Cardiac ventricle fibroblast (primary cell): ENCODE measurements around the gene MARCHF1.

DNA sequence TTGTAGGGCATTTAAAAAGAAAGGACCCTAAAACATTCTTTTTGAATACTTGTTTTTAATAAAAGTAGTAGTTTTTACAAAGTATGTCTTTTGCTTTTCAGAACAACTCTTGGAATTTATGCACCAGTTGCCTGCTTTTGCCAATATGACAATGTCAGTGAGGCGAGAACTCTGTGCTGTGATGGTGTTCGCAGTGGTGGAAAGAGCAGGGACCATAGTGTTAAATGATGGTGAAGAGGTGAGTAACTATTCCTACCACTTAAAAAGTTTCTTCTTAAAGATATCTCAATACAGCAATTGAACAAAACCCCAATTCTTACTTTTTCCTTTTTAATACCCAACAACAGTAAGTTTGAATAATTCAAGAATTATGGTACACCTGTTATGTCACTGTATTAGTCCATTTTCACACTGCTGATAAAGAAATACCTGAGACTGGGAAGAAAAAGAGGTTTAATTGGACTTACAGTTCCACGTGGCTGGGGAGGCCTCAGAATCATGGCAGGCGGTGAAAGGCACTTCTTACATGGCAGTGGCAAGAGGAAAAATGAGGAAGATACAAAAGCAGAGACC, 219.5 kb downstream of the RAPGEF2 start:
- RAMPAGE, long total RNA = no peak

DNA sequence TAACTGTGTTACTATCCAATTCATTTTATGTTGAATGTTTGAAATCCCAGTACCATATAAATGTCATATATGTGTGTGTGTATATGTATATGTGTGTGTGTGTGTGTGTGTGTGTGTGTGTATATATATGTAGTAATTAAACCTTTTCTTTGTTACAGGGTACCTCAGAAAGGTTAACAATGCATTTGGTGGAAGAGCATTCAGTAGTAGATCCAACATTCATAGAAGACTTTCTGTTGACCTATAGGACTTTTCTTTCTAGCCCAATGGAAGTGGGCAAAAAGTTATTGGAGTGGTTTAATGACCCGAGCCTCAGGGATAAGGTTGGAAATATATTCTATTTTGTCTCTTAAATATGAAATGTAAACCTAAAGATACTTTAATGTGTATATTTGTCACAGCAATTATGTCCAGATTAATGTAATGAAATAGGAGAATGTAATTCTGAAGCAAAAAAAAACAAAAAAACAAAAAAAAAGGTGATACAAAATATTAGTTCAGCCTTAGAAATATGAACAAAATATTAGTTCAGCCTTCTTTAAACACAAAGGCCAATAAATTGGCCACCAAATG, 227.4 kb downstream of the RAPGEF2 start:
- RAMPAGE, long total RNA = no peak

- RAMPAGE, long total RNA = no peak
These were observed 1.3 kb downstream of the NAF1 start for GRCh38 chr4:163165273-163165906.

GRCh38 chr4:163330730-163331738, 1.4 kb downstream of the NPY1R start:
- RAMPAGE, long total RNA = no peak

DNA sequence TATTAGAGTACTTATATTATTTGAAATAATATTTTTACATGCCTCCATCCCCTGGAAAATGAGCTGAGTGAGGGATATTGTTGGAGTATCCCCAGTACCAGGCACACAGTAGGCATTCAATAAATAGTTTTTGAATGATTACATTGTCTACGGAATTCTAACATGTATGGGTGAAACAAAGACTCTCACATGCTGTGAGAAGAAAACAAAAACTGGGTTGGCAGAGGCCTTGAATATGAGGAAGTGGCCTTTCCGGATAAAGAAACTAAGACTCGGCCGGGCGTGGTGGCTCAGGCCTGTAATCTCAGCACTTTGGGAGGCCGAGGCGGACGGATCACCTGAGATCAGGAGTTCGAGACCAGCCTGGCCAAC, 910 bp upstream of the TMA16 start:
- RAMPAGE, long total RNA = no peak

- RAMPAGE, long total RNA = no peak
These were observed 112.3 kb downstream of the TMA16 start for GRCh38 chr4:163606726-163607169.

- RAMPAGE, long total RNA = no peak
These were observed at the start of gene MARCHF1 for GRCh38 chr4:164383838-164384249. MARCHF1 (minus strand) TSS chr4:164384019.

DNA sequence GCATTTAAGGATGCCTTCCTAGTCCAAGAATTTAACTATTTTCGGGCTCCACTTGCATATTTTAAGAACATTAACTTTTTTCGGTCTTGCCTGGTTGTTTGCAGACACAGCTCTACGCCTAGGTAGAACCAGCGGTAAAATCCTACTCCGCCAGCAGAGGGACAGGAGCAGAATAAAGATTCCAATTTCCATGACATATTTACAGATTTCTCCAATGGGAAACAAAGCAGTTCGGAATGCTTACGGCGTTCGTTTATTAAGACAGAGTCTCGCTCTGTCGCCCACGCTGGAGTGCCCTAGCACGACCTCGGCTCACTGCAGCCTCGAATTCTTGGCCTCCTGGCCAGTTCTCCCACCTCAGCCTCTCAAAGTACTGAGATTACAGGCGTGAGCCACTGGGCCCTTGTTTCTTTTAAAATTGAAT, 432 bp upstream of the TMEM192 start:
- RAMPAGE, long total RNA = no peak

DNA sequence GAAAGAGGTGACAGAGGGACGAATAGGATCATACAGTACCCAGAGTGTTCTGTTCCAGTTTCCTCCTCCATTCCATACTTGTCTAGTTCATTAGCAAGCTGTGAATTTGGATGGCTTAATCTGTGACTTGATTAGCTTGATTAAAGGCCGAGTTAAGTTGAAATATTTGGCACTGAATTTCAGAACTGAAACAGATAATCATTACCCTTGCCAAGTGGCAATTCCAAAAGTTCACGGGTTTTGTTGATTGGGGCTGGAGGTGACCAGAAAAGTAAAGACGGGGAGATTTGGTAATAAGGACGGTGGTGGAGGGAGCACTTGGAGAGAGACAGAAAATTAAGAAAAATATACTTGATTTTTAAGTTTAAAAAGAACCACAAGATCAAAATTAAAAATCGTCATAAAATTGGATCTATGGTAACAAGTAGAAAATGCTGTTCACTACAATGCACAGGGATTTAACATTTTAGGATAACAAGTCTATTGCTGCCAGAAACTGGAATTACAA, 21.9 kb upstream of the KLHL2 start:
- RAMPAGE, long total RNA = no peak

DNA sequence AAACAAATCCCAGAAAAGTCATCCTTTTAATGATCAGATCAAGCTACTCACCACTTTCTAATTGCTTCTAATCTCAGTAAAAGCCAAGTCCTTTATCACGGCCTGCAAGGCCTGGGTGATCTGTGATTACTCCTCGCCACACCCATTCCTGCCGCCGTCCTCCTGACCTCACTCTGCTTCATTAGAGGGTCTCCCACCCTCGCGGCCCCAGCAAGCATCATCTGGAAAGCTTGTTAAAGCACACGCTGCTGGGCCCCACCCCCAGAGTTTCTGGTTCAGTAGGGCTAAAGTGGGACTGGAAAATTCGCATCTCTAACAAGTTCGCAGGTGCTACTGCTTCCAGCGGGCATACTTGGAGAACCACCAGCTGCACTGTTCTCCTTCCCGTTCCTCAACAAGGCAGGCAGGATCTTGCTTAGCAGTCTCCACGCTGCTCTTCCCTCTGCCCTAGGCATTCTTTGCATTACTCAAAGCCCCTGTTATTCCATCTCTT, 949 bp upstream of the KLHL2 start:
- RAMPAGE, long total RNA = no peak

DNA sequence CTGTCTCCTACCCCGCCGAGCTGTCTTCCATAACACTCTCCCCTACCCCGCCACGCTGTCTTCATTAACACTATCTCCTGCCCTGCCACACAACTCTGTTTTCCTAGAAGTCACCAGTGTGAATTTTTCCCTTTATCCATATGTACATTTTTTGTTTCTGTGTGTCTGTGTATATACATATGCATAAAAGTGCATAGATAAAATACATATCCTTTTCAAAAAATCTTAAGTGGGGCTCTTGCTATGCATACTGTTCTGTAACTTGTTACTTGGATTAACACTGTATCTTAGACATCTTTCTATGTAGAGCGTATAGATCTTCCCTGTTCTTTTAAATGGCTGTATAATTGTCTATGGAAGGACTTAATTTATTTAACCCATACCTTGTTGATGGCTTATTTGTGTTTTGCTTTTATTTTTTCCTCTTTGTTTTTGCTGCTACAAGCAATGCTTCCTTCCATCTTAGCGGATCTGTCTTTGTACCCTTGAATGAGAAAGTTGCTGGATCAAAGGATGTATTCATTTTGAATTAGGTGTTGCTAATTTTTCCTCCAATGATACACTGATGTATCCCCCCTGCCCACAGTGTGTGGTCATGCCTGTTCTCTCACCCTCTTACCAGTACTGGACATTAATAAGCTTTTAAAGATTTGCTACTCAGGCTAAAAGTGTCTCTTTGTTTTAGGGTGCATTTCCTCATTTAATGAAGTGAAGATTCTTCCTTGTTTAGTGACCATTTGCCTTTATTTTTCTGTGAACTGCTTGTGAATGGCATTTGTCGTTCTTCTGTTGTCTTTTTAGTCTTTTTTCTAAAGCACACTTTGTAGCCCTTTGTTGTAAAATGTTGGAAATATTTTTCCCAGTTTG, 4.8 kb downstream of the MSMO1 start:
- RAMPAGE, long total RNA = no peak

DNA sequence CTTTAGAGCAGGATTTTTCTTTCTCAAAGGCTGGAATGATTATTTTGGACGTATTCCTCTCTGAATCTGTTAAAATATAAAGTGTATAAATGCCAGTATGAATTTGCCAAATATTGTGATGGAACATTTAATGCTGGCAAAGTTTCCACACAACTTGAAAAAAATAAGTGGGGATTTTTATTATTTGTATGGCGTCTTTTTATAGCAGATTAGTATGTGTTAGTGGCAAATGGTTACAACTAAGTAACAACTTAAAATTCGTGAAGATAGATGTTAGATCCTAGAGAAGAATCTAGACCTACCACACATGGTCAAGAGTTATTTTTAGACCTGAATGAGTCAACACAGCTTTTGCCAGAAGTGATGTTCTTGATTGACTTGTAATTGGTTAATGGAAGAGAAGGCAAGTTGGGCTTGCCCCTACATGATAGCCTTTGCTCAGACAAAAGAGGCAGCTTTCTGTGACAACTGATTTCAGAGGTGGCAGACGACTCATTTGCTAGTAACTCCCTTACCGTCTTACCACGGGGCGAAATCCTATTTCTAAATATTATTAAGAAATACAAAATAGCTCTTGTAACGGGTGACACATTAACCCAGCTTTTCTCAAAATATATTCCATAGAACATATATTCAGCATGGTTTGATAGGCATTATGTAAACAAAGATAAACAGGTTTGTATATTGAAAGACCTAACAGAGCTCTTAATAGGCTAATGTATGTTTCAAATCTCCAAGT, 4.9 kb downstream of the CPE start:
- RAMPAGE, long total RNA = no peak

- RAMPAGE, long total RNA = no peak
These were observed 325.1 kb downstream of the TLL1 start for GRCh38 chr4:166198169-166198576.

GRCh38 chr4:168164871-168165581, 72.7 kb downstream of the ANXA10 start:
- RAMPAGE, long total RNA = no peak

GRCh38 chr4:168395916-168397007, 77.7 kb upstream of the DDX60 start:
- RAMPAGE, long total RNA = no peak

- RAMPAGE, long total RNA = no peak
These were observed 2.1 kb upstream of the PALLD start for GRCh38 chr4:168494828-168495027.

DNA sequence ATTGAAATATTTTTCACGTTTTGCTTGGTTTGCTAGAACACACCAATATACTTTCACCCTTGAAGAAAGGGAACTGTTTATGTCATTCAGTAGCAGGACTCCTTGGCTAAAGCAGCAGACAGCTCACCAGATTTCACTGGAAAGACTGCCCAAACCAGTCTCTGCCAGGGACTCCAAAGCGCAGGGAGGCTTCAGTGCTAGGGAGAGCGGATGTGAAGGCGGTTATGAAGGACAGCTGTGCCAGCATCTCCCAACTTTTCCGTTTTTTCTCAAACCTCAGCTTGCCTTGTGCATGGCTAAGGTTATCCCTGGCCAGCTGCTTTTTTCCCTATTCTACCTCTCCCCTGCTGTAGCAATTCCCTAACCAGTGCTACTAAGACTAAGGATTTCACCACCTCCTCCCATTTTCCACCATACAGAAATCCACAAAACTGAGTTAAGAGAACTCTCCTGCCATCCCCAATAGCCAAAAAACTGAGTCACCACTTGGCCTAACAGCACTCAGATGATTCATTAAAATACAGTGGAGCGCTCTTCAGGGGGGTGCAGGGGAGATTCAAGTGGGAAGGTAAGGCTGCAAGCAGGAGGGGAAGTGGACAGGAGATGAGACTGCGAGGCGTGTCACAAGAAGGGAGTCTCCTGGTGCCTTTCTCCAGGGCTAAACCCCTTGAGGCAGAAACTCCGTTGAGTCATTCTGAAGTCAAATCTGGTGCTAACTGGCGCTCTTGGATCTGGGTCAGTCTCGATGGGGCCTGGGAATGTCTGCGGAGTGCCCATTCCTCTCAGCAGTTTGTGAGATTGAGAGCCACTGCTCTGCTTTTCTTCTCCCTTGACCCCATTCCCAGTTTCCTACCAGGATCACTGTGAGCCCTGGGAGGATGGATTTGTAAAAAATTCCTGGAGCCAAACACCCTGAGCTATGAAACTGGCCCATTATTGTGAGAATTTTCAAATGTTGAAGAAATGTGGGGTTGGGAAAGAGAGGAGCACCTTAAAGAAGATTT, 90.8 kb downstream of the PALLD start:
- RAMPAGE, long total RNA = no peak

- RAMPAGE, long total RNA = no peak
These were observed 135.9 kb downstream of the PALLD start for GRCh38 chr4:168632491-168633456.

DNA sequence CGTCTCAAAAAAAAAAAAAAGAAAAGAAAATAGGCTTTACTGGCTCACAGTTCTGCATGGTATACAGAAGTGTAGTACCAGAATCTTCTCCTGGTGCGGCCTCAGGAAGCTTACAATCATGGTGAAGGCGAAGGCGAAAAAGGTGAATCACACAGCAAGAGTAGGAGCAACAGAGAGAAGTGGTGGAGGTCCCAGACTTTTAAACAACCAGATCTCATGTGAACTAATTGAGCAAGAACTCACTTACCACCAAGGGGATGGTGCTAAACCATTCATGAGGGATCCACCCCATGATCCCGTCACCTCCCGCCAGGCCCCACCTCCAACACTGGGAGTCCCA, 110.2 kb downstream of the CBR4 start:
- RAMPAGE, long total RNA = no peak

DNA sequence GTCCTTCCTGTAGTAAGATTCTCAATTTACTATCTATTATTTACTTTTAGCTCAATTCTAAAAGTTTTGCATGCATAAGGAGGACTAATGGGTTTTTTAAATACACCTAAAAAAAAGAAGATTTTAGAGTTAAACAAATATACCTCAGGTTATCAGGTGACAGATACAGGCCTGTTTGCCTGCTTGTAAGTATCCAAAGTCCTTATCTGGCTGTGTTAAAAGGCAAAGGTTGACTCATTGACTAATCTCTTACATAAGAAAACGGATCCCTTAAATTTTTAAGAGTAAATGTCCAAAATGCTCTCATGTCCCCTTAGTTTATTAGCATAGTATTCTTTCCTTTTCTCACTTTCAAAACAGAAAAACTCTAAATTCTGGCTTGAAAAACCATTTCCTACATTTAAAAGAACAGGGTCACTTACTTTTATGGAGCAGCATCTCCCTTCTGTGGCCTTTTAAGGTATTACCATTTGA, 4.6 kb downstream of the CBR4 start:
- RAMPAGE, long total RNA = no peak